ENCODE measurements around a stretch of chr2.

- PRO-cap, result bidirectional peak, plus-strand start at chr2:42047060, minus-strand start at chr2:42046852; bidirectional peak, plus-strand start at chr2:42047253, minus-strand start at chr2:42047197
These were observed 1.1 kb upstream of the PKDCC start for GRCh38 chr2:42046449-42047453.

GRCh38 chr2:42106002-42106389, 58.2 kb downstream of the PKDCC start:
- PRO-cap, result no peak

- PRO-cap, result no peak
These were observed 28.9 kb downstream of the EML4 start for GRCh38 chr2:42197979-42198530.

- PRO-cap, result no peak
These were observed 9.7 kb downstream of the OXER1 start for GRCh38 chr2:42754065-42754760.

DNA sequence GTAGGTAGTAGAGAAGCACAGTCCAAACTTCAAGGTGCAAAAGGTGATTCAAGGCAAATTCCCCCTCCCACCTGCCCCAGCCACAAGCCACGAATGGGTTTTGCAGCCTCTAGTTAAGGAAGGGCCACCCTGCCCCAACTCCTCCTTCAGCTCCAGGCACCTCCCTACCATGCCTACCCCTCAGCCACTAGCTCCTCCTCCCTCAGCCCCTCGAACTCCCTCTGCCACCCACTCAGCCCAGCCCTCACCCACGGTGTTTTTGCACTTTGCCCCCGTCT, 4.6 kb downstream of the HAAO start:
- PRO-cap, result no peak

GRCh38 chr2:42866407-42866844, 74.0 kb upstream of the HAAO start:
- PRO-cap, result no peak

DNA sequence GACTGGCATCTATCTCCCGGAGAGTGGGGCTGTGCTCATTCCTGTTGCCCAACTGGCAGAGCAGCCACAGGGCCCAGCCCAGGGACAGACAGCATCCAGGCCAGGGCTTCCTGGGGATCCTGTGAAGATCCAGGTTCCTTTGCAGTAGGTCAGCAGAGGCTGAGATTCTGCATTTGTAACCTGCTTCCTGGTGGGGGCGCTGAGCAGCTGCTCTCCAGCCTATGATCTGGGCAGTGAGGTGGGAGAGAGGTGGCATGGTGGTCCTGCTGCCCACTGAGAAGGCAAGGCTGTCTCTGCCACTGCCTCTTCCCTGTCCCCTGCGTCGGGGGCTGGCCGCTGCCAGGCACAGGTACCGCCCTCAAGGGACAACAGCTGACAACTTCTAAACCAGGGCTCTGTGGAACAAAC, 139.1 kb upstream of the HAAO start:
- PRO-cap, result unidirectional peak, plus-strand start at position 241 of the sequence

DNA sequence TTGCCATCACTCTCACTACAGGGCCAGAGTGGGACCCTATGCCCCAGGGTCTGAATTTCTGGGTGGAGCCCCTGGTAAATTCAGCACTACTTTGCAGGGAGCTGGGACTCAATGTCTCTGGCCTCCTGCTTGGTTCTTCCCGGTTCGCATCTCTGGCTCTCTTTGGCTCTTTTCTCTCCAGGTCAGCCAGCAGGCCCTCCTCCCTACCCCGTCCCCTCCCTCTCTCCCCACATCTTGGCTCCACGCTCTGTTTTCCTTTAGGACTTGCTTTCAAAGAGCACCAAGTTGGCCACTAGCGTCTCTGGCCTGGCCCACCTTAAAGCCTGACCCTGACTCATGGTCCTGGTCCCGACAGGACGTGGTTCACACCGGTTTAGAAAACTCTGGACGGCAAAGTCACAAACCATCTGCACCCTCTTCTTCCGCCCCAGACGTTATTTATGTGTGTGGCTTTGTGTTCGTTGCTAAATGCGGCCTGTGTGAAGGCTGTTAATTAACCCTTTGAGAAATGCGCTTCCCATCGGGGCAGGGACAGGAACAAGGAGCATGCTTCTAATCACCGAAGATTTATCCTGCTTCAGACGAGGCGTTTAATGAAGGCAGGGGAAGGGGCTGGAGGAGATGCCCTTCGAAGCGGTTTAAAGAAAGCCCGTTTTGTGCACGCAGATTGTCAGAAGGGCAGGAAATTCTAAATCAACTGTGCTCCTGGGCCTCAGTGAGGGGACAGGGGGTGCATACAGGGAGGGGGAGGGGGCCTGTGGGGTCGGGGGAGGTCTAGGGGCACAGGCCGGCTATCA, 169.1 kb upstream of the HAAO start:
- PRO-cap, result no peak

DNA sequence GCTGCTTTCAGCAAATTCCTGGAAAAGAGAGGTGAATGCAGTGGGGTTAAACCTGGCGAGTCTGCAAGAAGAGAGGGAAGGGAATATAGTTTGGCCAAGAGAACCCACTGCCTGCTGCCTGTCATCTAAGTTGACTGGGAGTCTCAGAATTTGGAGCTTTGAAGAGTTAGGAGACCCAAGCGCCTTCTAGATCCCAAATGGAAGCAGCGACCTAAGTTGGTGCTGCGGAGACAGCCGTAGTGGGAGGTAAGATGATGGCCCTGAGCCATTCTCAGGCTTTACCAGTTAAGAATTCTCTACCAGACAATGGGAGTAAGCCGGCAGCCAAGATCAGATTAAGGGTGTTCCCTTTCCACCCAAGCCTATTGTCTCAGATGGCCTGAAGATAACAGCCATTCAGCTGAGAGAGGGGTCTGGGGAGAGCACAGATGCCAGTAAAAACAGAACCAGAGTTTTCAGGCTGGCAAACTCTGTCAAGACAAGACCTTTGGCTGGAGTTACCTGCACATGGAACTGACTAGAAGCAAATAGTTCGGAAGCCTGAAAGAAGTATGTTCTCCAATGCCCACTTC, 191.6 kb upstream of the HAAO start:
- PRO-cap, result no peak

DNA sequence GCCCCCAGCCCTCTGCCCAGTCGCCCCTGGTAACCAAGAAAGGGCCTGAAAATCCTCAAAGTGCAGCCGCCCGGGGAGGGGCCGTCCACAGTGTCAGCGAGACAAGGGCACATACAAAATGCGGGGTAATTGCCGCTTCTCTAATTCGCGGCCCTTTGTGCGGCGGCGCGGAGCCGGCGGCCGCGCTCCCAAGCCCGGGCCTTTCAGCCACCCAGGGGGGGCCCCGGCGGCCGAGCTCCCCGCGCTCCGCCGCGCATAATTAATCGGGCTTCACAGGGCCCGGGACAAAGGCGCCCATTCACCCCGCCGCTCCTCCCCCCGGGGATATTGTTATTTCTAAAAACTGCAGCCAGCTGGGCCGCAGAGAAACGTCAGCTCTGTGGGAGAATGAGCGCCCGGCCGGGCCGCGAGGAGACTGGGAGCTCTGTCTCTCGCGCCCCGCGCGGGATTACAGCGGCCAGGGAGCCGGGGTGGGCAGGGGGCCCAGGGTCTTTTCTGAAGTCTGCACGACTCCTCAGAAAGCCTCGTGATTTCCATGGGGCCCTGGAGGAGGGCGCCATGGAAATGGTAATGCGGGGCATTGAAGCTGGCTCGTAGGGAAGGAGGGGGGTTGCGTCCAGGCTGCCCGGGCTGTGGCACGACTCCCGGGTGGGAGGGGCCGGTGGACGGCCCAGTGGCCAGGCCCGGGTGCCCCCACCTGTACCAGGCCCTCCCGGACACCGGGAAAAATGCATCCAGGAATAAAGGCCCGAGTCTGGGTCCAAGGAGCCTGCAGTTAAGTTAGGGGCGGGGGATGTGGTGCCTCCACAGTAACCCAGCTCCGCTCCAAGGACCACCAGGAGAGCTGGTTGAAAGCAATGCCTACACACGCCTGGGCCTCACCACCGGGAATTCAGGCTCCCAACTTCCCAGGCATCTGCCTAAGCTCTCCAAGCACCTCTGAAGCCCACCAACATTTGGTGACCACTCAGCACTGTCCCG, 125.4 kb downstream of the ZFP36L2 start:
- PRO-cap, result bidirectional peak, plus-strand start at position 143 of the sequence, minus-strand start at position 95 of the sequence; bidirectional peak, plus-strand start at position 327 of the sequence, minus-strand start at position 326 of the sequence; bidirectional peak, plus-strand start at position 363 of the sequence, minus-strand start at position 450 of the sequence

DNA sequence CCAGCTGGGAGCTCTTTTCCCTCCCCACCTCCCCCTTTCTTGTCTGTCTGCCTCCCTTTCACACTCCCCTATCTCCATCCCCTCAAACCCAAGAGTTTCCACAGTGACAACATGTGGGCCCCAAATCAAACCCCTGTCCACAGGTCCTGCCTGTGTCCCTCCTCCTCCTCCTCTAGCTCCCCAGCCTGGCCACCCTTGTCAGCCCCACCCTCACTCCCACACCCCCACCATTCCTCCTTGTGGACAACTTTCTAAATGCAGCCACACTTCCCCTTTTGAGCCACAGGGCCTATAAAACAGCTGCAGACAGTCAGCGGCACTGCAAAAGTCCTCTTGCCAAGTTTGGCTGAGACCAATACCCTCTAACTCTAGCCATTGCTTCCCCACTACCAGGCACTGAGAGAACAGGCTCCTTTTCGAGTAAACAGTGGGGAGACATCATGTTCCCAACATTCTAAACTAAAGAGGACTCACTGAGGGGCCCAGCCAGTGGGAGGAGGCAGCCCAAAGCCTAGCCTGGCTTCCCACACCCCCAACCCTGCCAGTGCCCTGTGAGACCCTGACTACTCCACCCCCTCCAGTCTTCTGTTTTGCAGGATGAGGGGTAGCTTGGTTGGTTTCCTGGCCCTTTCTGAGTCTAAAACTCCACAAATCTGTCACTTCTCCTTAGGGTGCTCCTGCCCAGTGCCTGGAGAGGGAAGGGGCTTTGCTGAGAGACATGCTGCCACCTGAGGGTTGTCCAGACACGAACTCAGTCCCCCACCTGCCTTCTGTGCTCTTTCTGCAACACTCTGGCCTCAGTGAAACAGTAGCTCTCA, 120.3 kb downstream of the ZFP36L2 start:
- PRO-cap, result no peak

- PRO-cap, result no peak
These were observed 93.8 kb downstream of the ZFP36L2 start for GRCh38 chr2:43132296-43133225.

GRCh38 chr2:43134001-43134362, 92.4 kb downstream of the ZFP36L2 start:
- PRO-cap, result no peak

GRCh38 chr2:43149524-43149875, 76.9 kb downstream of the ZFP36L2 start:
- PRO-cap, result no peak

DNA sequence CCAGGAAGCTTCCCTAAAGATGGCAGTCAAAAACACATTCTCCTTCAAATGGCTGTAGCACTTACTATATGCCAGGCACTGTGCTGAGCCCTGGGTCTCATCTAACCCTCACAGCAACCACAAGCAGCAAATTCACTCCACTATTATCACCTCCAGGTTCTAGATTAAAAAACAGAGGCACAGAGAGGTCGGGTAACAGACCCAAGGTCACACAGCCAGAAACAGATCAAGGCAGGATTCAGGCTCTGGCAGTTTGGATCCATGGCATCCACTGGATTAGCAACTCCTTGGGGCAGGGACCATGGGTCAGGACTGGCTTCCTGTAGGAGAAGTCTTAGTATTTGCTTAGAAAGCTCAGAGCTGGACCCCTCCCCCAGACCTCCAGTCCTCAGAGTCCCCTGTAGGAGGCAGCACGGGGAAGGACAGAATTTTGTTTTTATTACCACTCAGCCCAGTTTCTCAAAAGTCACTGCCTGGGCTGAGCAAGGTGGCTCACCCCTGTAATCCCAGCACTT, 34.4 kb downstream of the ZFP36L2 start:
- PRO-cap, result no peak

- PRO-cap, result no peak
These were observed 7.3 kb downstream of the ZFP36L2 start for GRCh38 chr2:43219192-43219358.

- PRO-cap, result no peak
These were observed 6.8 kb downstream of the ZFP36L2 start for GRCh38 chr2:43219654-43219884.

GRCh38 chr2:43253895-43254348, 27.5 kb upstream of the ZFP36L2 start:
- PRO-cap, result no peak

GRCh38 chr2:43268891-43269559, 42.6 kb upstream of the ZFP36L2 start:
- PRO-cap, result no peak

DNA sequence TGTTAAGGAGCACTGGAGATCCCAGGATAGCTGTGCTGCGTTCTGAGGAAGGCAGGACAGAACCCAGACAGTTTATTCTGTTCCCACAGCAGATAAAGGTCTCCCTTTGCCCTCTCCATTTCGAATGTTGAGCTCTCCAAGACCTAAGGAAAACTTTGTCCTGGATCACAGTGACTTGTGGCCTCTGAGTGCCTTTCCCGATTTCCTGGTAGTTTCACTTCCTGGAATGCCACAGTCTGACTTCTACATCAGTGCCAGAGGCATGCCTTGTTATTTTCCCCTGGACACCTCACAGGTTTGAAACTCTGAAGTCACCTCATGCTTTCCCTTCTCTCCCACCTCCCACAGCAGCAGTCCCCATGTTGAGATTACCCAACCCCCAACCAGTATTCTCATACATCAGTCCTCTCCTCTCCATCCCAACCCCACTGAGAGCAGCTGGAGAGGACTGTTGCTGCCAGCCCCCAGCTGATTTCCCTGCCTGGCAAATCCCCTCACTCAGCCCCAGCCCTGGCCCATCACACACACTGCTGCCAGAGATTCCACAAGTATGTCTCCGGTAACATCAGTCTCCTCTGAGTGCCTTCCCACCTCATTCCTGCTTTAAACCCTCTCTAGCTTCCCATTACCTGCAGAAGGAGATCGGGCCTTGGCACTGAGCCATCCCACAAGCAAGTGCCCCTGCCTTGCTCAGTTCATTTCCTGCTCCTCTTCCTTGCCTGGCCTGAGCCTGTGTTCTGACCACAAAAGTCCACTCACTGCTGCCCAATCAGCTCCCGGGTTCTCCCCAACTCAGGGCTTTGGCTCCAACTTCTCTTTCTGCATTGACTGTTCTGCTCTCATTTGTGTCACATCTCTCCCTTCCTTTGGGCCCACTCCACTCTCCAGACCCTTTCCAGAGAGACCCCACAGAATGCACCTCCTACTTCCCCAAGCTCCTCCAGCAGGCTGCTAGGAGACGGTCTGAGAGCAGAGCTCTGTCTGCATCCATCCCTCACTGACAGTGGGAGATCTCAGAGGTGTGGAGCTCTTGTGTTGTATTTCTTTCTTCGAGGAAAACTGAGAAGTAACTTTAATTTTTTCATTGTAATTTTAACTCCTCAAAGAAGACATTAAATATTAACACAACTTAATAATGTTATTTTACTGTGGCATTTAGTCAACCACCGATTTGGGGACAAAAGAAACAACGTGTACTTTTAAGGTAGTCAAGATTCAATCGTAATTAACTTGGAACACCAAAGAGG, 50.6 kb upstream of the ZFP36L2 start:
- PRO-cap, result no peak